Left lobe of liver (tissue), 1 donor: ENCODE measurements around the genes RPRML, OSBPL7, SNX11 and SKAP1.

- PRO-cap: no peak
Measured at GRCh38 chr17:46935525-46936339, 12.8 kb downstream of the GOSR2 start.

- PRO-cap: no peak
Measured at GRCh38 chr17:46942418-46943200, 19.6 kb downstream of the GOSR2 start.

DNA sequence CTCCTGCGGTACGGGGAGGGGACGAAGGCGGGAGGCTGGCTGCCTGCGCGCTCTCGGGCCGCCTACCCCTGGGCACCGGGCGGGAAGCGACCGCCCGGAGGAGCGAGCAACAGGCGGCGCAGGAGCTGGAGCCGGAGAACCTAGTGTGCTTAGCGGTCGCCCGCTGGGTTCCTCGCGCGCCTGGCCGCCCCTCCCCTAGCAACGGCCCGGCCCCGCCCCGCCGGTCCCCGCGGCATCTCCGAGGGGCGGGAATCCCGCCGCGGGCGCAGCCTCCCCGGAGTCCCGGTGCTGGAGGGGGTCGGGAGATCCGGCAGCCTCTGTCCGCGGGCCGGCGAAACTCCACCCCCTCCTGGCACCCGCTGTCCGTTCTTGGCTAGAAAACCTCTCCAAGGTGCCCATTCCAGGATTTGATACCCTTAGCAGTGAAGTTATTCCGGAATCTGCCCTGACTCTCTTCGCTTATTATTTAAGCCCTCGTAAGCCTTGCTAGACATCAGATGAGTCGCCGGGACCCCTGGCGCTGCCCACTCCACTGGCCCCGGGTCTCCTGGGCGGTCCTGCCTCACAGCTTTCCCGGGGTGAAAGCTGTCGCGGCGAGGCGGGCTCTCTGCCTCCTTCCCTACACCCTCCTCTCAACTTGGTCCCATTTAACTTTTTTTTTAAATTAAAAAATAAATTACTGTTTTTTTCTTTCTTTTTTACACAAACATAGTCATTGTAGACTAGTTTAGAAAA lies at the start of gene RPRML:
TSS of gene RPRML (minus strand) at position 147 of the 735 bp plus-strand sequence.
- PRO-cap: bidirectional peak, plus-strand start at position 426 of the sequence, minus-strand start at position 142 of the sequence

DNA sequence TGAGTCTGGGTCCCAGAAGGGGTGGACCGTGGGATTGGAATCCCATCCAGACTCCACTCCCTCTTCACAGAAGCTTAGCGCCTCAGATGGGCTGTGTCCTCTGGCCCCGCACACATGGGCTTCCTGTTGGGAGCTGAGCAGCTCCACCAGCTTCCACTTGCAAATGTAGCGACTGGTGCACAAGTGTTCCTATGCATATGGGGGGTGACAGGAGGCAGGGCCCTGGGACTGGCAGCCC lies 31.0 kb upstream of the RPRML start:
- PRO-cap: no peak

- PRO-cap: no peak
Measured at GRCh38 chr17:47152444-47153260, 36.4 kb downstream of the CDC27 start.

- PRO-cap: no peak
Measured at GRCh38 chr17:47200012-47200933, 8.9 kb upstream of the MYL4 start.

- PRO-cap: unidirectional peak, plus-strand start at chr17:47230287
Measured at GRCh38 chr17:47230215-47230390, 21.0 kb downstream of the MYL4 start.

GRCh38 chr17:47699192-47699604 lies 5.2 kb downstream of the TBKBP1 start:
- PRO-cap: no peak

DNA sequence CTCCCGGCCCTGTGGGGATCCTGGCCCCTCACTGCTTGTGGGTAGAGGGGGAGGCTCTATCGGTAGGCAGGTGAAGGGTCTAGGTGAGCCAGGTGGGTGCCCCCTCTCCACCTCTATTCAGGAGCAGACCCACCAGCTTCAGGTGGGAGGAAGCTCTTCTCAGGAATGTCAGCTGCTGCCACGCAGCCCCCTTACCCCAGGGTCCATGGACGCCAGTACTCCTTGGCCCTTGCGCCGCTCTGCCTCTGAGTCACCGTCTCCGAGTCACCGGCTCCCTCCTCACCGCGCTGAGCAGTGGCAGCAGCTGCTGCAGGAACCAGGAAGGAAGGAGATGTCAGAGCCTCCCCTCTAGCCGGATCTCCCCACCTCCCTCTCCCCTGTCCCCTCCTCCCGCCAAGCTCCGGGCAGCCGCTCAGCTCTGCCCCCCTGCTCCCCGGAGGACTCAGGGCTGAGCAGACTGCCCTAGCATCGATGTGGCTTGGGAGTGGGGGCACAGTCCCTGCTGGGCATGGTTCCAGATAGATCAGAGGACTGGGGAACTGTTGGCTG lies at the start of gene OSBPL7:
TSS of gene OSBPL7 (minus strand) at position 324 of the 549 bp plus-strand sequence.
- PRO-cap: unidirectional peak, minus-strand start at position 296 of the sequence

DNA sequence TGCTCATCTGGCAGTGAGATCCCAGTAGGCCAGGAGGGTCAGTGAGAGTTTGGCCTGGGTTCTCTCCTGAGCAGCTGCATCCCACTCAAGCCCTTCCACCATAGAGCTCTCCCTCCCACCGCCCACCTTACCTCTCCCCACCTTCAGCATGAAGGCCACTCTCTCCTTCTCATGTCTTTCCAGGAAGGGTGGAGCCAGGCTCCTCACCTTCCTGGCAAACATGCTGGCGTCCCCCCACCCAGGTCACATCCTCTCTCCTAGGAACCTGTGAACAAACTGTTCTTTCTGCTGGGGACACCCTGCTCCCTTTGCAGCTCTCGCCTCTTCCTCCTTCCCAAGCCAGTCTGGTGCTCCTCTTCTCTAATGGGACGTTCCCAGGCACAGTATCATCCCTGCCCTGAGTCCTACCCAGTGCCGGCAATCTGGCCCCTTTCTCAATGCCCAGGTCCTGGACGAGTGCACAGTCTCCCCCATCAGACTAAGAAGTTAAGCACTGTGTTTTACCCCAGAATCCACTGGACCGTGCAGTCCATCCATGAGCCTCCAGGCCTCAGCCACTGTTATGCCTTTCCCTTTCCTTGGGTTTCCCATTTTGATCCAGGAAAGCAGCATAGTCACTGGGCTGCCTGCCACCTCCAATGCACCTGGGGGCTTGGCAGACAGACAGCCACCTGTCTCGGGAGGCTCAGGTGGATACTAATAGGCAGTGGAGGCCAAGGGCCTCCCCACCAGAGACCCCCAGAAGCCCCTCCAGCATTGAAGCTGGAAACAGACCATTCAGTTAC lies 12.7 kb upstream of the SP2 start:
- PRO-cap: no peak

- PRO-cap: no peak
Measured at GRCh38 chr17:47946109-47946551, 4.8 kb downstream of the PNPO start.

GRCh38 chr17:48003022-48004039 lies 32.4 kb downstream of the CDK5RAP3 start:
- PRO-cap: no peak

GRCh38 chr17:48100530-48100922 lies 752 bp downstream of the CBX1 start:
- PRO-cap: no peak

GRCh38 chr17:48107161-48108060 lies at the start of gene SNX11:
SNX11 (plus strand) TSS chr17:48107766.
- PRO-cap: bidirectional peak, plus-strand start at chr17:48107623, minus-strand start at chr17:48107396; bidirectional peak, plus-strand start at chr17:48107788, minus-strand start at chr17:48107689

DNA sequence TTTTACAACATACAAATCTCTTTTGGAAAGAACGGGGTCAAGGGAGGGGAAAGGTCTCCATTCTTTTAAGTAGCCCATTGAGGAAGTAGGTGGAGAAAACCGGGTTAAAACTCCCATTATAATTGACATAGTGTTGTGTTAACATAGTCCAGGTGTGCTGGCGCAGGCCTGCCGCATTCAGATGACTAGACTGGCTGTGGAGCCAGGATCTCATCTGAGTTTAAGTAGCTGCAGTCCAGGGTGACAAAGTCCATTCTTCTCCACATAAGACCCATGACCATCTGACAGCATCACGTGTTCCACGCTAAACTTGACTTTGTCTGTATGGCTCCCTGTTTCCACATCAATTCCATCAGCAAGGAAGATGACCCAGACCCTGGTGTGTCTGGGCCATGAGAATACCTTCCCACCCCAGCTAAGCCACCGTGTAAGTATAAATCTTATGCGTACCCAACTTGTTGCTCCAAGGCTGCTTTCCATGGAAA lies 46.5 kb downstream of the SNX11 start:
- PRO-cap: bidirectional peak, plus-strand start at position 346 of the sequence, minus-strand start at position 192 of the sequence

GRCh38 chr17:48413637-48413964 lies 16.4 kb downstream of the SKAP1 start:
- PRO-cap: no peak

DNA sequence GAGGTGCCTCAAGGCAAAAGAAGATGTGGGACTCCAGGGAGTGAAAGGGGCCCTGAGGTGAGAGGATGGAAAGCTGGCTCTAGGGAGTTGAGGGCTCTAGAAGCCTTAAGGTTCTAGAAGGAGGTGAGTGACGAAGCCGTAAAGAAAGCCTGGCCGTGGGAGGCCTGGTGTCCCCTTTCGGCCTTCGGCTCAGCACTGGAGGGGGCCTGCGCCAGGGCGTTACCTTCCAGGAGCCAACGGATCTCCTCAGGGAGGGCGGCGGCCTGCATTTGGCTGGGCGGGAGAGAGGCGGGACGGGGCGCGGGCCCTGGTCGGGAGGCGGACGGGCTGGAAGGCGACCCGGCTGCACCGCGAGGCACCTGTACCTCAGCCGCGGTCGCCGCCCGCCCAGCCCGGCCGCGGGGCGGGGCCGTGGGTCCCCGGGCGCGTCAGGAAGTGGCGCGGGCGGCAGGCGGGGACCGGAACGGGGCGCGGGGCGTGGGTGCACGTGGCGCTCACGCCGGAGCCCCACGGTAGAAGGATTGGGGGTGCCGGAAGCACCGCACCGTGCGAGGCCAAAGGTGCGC lies at the start of gene SKAP1:
TSS of gene SKAP1 (minus strand) at position 363 of the 566 bp plus-strand sequence.
- PRO-cap: unidirectional peak, minus-strand start at position 363 of the sequence

DNA sequence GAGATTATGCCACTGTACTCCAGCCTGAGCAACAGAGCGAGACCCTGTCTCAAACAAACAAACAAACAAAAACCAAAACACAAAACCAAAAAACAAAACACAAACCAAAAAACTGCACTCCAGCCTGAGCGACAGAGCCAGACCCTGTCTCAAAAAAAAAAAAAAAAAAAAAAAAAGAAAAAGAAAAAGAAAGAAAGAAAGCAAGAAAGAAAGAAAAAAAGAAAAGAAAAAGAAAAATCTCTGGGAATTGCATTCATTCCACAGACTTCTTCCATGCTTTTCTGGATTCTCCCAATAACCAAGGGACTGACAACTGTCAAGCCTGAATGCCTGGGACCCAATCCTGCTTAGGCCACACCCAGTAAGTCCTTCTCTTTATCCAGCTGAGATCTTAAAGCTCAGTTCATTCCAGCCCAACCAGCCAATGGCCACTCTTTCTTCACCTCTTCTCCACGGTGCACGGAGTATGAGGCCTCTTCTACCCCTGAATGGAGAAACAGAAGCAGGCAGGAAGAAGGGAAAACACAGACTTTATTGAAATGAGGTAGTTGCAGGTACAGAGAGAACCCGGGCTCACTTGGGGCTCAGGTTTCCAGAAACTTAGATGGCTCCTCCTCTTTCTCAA lies 2.7 kb downstream of the HOXB1 start:
- PRO-cap: no peak

- PRO-cap: unidirectional peak, plus-strand start at chr17:48546548
Measured at GRCh38 chr17:48545671-48546910, 1.2 kb upstream of the HOXB2 start.

DNA sequence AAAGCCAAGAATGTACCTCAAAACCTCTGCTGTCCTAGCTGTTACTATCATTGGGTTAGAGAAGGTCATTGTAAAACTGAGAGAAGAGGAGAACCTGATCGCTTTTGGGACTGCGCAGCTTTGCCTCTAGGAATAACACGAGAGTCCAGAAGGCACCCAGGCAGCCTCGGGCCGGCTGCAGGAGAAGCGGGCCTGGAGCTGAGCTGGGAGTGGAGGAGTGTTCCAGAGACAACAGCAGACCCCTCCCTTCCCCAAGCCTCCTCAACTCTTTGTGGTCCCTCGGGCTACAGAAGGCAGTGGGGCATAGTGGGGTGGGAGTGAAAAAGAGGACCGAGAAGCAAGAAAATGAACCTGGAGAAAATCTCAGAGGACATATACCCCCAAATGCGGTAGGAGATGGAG lies 13.1 kb upstream of the HOXB2 start:
- PRO-cap: no peak